Myometrial cell (primary cell): ENCODE measurements around a stretch of chr22.

GRCh38 chr22:25109467-25110637, 89.8 kb upstream of the CRYBB3 start:
- RAMPAGE, long total RNA: no peak

- RAMPAGE, long total RNA: no peak
Measured at GRCh38 chr22:25133938-25134496, 65.6 kb upstream of the CRYBB3 start.

DNA sequence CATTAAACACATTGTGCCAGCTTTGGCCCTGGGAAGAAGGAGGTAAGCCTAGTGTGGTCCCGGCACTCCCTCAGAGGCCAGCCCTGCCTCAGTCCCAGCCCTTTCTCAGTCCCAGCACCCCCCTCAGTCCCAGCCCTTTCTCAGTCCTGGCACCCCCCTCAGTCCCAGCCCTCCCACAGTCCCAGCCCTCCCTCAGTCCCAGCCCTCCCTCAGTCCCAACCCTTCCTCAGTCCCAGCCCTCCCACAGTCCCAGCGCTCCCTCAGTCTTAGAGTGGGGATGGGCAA, 51.6 kb upstream of the CRYBB3 start:
- RAMPAGE, long total RNA: no peak

- RAMPAGE, long total RNA: no peak
Measured at GRCh38 chr22:25343210-25344041, 124.0 kb downstream of the CRYBB2 start.

DNA sequence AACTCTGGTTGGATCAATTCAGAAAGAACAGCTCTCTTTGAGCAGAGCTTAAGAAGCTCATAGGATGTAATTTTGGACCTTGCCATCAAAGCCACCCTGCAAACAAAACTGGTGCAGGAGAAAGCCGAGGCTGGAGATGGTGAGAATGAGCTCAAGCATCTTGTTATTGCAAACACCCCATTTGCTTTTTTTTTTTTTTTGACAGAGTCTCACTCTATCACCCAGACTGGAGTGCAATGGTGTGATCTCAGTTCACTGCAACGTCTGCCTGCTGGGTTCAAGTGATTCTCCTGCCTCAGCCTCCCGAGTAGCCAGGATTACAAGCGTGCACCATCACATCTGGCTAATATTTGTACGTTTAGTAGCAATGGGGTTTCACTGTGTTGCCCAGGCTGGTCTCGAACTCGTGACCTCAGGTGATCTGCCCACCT, 21.8 kb downstream of the CRYBA4 start:
- RAMPAGE, long total RNA: no peak

- RAMPAGE, long total RNA: no peak
Measured at GRCh38 chr22:26710923-26711839, 89.4 kb downstream of the CRYBA4 start.

GRCh38 chr22:27105367-27105981, 483.7 kb downstream of the CRYBA4 start:
- RAMPAGE, long total RNA: no peak

GRCh38 chr22:27474824-27475260, 326.7 kb downstream of the MN1 start:
- RAMPAGE, long total RNA: no peak

- RAMPAGE, long total RNA: no peak
Measured at GRCh38 chr22:27673755-27674382, 127.7 kb downstream of the MN1 start.

- RAMPAGE, long total RNA: no peak
Measured at GRCh38 chr22:27719559-27720064, 81.9 kb downstream of the MN1 start.

GRCh38 chr22:27748830-27749333, 52.7 kb downstream of the MN1 start:
- RAMPAGE, long total RNA: no peak

- RAMPAGE, long total RNA: no peak
Measured at GRCh38 chr22:27783759-27784148, 17.8 kb downstream of the MN1 start.

DNA sequence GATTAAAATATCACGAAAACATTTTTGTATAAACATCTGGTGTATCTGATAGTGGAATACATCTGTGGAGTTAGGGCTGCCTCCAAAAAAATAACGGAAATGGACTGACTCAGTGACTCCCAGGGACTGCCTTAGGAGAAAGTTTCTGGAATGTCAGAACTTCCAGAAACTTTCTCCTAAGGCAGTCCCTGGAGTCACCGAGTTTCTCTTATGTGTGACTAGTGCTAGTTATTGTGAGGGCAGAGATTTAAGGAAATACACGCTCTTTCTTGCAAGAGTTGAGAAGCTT, 1.3 kb upstream of the PITPNB start:
- RAMPAGE, long total RNA: no peak

DNA sequence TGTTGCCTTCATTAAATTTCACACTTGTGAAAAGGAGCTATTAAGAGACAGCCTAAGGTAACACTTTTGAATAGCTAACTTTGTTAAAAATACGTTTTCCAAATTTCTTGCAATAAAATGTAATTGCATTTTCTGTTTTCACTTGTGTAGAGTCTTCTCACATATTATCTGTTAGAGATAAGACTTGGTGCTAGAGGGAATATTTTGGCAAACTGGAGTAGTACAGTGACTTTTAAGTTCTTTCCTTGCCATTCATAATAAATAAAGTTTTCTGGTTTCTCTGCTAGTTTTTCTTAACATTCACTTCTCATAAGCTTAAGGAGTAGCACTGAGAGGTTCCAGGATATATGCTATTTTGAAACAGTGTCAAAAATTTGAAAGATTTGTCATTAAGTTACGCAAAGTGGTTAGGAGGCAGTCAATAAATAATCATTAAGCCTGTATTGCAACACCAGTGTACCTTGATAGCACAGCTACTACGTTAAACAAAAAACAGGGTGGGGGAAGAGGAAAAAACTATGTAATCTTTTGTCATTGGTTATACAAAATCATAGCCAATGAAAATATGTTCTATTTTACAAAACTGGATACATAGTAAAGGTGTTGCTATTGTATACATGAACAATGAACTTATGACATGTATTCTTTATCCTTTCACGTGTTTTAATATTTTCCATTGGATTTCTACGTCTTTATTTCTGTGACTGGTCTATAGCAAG, 30.3 kb upstream of the PITPNB start:
- RAMPAGE, long total RNA: no peak

DNA sequence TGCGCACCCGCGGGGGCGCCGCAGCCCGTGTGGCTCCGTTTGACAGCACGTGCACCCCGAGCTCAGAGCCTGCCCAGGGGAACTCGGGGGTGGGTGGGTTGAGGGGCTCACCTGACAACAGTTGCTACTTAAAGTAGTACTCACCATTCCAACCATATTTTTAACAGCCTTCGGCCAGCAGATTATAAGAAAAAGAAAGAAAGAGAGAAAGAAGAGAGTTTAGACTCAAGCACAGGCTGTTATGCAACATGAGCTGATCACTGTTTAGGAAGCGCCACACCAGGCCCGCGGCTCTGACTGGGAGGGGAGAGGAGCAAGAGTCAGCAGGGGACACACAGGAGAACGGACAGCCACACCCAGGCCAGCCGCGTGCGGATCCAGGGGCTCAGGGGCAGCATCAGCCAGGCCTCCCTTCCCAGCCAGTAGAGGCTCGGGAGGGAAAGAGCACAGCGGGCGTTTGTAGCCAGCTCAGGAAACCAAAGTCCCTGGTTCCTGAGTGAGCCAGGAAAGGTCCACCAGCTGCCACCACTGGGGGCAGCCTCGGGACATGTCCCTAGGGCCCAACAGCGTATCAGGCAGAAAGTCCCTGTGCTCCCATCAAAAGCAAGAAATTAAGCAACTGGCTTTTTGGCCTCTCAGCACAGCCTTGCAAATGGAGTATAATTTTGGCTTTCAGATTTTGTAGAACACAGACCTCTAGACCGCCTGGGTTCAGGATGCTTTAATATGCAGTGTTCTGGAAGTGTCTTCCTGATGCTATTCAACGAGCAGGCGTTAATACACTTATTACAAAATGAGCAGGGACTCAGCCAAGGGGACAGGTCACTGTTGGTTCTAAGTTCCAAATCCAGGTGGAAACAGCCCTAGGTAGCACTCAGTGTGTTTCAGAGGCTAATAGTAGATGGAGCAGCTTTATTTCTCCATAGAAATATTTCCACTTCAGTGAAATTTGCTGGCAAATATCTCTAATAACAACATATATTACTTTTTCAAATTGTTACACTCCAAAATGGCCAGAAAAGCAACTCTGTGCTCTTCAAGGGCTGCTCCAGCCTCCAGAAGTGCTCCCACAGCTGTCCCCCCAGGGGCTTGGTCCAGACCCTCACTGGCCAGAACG, 71.9 kb upstream of the PITPNB start:
- RAMPAGE, long total RNA: no peak

DNA sequence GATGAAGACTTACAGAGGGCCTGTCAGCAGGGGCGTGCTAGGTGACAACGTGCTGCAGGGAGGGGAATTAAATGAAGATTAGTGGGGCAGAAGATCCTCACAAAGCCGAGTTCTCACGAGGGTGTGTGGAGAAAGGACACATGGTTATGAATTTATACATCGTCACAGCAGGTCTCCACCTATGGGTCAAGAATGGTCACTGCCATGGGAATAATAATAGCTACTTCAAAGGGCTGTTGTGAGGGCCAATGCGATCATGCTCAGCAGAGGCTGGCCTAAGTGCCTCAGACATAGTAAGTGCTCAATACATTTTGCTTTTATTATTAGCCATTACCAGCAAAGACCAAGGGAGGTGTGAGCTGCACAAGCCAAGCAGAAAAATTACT, 193.7 kb upstream of the PITPNB start:
- RAMPAGE, long total RNA: no peak

DNA sequence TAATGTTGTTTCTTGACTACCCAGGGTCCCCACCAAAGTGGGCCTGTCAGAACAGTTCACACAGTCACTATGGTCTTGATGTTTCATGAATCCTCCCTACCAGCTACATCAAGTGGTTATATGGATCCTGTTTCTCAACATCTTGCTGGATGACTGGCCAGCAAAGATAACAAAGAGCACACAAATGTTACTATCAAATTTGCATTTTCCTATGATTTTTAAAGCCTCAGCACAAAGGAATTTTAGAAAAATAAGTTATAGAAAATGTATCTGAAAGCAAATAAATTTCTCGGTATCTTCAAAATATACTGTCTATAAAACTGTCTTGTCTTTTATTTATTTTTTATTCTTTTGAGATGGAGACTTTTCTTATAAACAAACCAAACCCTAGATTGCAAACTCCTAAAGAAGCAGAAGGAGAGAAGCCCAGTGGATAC, 246.7 kb downstream of the TTC28 start:
- RAMPAGE, long total RNA: no peak

- RAMPAGE, long total RNA: no peak
Measured at GRCh38 chr22:28629370-28630236, 50.0 kb downstream of the TTC28 start.

DNA sequence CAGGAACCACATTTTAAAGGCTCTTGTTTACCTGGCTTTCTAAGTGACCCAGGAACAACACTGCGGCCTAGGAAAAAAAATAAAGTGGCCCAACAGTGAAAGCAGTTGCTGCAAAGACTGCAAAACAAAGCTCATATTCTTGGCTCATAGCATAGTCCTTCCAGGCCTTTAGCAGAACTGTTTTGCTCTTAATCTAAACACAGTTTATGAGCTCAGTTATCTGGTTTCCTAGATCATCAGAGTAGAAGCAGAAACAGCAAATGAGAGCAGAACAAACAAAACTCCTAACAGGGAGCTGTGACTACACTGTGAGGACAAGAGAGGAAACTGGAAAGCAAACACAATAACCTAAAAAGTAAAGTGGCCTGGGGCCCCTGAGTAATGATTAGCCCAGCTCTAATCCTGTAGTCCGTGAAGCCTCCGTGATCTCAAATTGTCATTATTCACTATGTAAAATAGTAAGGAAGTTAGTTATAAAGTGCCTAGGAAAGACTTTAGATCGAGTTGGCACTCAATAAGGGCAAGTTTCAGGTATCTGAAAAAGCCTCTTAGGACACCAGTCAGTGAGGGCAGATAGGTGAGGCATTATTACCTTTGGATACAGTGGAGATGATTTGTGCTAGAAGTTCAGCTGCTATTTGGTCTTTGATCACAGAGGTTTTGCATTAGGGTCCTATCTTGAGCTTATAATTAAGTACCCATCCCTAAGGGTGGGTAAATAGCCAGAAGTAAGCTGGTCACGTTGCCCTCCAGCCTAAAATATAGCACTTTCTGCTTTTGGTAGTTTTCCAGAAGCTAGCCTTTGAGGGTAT, 11.7 kb downstream of the CCDC117 start:
- RAMPAGE, long total RNA: no peak

- RAMPAGE, long total RNA: no peak
Measured at GRCh38 chr22:28818342-28819243, 46.1 kb downstream of the CCDC117 start.